Gastrocnemius medialis (tissue), 3 donors: Measurements from ENCODE around the gene FERMT1.

GRCh38 chr20:4726530-4727664 lies 5.2 kb downstream of the PRND start:
- PRO-cap, result no peak
- RAMPAGE, long total RNA, 3 experiments, result no peak in any of the 3 experiments

DNA sequence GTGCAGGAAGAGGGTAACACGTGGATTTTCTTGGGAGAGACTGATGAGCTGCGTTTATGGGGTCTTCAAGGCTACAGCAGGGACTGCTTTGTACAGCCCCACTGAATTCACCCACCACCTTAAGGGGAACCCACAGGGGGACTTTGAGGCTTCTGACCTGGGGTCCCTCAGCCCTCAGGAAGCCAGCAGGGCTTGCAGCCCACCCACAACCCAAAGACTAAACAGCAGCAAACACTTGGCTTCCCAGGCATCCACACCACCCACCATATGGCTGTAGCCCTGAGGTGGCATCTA lies 33.4 kb downstream of the RASSF2 start:
- PRO-cap, result no peak
- RAMPAGE, long total RNA, 3 experiments, result no peak in any of the 3 experiments

DNA sequence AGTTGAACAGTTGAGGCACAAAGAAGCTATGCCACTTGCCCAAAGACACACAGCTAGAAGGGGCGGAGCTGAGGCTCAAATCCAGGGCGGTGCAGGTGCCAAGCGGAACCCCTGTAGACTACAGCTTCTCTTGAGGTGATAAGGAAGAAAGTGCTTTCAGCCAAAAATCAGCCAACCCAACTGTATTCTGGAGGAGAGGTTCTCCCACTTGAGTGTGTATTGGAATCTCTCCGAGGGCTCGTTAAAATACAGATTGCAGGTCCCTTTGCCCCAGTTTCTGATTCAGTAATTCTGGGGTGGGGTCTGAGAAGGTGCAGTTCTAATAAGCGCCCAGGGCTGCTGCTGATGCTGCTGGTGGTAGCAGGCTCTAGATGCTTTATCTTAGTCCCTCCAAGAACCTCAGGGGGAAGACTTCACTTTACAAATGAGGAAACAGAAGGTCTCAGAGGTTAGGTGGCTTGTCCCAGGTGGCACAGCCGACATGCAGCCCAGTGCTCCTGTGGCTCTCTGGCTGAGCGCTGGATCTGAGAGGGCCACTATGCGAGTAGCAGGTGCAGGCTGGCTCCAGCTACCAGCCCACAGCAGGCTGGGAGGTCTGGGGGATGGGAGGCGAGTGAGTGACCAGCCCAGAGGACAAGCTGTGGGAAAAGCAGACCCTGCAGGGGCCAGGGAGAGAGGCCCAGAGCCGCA lies 10.9 kb downstream of the RASSF2 start:
- PRO-cap, result no peak
- RAMPAGE, long total RNA, 3 experiments, result no peak in any of the 3 experiments

- PRO-cap, result no peak
- RAMPAGE, long total RNA, 3 experiments, result no peak in any of the 3 experiments
These were observed 6.2 kb upstream of the RASSF2 start for GRCh38 chr20:4829447-4830104.

DNA sequence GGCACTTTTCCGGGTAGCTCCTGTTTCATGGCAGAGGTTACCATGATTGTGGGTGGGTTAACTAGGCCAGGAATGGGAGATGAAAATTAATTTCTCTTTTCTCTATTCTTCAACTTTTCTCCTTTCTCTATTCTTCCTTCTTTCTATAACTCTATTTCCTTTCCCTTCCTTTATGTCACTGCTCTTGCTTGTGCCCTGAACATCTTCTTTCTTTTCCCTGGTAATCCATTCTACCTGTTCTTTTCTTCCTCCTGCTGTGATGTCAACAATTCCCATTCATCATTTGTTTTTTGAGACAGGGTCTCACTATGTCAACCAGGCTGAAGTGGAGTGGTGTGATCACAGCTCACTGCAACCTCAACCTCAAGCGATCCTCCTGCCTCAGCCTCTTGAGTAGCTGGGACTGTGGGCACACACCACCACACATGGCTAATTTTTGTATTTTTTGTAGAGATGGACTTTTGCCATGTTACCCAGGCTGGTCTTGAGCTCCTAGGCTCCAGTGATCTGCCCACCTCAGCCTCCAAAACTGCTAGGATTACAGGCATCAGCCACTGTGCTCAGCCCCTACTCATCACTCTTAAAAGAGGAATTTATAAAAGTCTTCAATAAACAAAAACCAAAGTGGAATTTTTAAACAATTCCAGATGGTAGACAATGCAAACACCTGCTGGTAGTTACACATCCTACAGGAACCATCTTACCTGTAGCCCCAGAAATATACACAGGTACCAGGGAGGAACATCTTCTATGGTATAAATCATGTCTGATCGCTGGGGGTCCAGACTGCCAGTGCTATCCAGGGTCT lies 78.5 kb upstream of the RASSF2 start:
- PRO-cap, result no peak
- RAMPAGE, long total RNA, 3 experiments, result no peak in any of the 3 experiments

DNA sequence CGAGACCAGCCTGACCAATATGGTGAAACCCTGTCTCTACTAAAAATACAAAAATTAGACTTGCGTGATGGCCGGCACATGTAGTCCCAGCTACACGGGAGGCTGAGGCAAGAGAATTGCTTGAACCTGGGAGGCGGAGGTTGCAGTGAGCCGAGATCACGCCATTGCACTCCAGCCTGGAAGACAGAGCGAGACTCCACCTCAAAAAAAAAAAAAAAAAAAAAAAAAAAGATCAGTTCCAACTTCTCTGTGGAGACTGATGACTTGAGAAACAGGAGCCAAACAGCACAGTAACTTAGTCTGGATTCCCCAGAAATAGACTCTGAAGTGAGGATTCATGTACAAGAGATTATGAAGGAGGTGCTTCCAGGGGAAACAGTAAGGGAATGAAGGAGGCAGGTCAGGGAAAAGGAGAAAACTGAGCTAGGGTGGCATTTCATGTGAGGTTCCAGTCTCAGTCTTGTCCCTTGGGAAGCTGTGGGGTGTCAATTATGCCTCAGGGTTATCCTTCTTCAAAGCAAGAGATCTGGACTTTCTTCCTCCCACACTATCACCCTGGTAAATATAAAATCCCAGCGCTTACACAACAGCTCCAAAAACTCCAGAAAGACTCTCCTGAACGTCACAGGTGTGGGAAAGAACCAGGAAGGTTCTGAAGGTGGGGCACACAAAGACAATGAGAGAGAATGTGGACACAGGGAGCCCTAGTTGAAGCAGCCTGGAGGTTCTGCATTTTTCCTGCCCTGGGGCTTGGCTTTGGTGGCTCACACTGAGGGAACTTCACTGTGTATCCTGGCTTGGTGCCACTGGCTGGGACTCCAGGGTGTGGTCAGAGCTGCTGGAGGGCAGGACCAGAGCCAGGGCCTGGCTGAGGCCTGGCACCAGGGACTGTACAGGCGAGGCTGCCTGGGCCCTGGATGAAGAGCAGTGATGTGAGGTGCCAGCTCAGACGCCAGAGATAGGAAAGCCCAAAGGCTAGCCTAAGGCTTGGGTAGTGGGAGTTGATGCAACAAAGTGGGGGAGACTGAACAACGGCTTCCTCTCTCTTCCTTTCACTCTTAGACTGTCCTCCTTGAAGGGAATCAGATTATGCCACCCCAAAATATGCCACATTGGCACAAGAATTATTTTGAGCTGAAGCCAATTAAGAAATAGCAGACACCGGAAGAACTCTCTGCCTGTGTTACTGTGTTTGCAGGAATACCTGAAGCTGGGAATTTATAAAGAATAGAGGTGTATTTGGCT lies 39.8 kb downstream of the TMEM230 start:
- PRO-cap, result no peak
- RAMPAGE, long total RNA, 3 experiments, result no peak in any of the 3 experiments

DNA sequence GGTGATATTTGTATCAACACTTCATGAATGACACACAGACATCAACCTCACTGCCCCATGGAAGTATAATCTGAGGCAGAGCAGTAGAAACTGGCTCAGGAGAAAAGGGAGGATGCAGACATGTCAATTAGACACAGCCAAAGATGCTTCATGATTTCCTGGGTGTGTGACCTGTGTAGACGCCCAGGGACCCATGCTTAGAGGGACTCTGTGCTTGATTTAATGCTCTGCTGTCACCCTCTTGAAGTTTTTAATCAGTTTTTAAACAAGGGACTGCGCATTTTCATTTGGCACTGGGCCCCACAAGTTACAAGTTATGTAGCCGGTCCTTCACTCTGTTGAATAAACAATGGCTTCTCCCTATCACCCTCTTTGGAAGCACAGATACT lies 34.9 kb downstream of the TMEM230 start:
- PRO-cap, result no peak
- RAMPAGE, long total RNA, 3 experiments, result no peak in any of the 3 experiments

DNA sequence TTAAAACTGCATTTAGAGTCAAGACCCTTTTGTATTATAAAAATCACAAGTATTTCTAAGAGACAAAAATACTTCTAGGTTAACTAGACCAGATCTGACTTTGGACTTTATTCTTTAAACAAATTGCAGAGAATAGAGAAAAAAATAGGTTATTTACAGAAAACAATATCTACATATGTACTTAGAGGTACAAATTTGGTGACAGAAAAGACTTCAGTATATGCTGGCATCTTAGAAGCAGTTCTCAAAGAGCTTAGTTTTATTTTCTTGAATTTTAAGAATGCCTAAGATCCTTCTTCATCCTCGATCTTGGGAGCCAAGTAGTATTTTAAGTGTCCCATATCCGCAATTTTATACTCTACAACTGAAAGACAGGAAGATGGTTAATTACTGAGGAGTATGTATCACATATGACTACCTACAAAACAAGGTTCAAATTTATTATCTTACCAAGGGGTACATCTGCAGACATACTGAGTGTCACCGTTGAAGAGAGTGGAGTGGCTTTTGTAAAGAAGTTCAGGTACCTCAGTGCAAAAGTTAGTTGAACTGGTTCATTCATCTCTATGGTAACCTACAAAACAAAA lies 2.2 kb upstream of the TMEM230 start:
- PRO-cap, result no peak
- RAMPAGE, long total RNA, 3 experiments, result no peak in any of the 3 experiments

- PRO-cap, result no peak
- RAMPAGE, long total RNA, 3 experiments, result no peak in any of the 3 experiments
These were observed 2.4 kb downstream of the PCNA start for GRCh38 chr20:5117212-5117890.

- PRO-cap, result unidirectional peak, plus-strand start at chr20:5160176
- RAMPAGE, long total RNA, 3 experiments, result no peak in any of the 3 experiments
These were observed 33.1 kb downstream of the CDS2 start for GRCh38 chr20:5159889-5160373.

GRCh38 chr20:5572711-5573385 lies 38.0 kb downstream of the GPCPD1 start:
- PRO-cap, result no peak
- RAMPAGE, long total RNA, 3 experiments, result no peak in any of the 3 experiments

GRCh38 chr20:5688484-5688949 lies 61.7 kb upstream of the SHLD1 start:
- PRO-cap, result no peak
- RAMPAGE, long total RNA, 3 experiments, result no peak in any of the 3 experiments

DNA sequence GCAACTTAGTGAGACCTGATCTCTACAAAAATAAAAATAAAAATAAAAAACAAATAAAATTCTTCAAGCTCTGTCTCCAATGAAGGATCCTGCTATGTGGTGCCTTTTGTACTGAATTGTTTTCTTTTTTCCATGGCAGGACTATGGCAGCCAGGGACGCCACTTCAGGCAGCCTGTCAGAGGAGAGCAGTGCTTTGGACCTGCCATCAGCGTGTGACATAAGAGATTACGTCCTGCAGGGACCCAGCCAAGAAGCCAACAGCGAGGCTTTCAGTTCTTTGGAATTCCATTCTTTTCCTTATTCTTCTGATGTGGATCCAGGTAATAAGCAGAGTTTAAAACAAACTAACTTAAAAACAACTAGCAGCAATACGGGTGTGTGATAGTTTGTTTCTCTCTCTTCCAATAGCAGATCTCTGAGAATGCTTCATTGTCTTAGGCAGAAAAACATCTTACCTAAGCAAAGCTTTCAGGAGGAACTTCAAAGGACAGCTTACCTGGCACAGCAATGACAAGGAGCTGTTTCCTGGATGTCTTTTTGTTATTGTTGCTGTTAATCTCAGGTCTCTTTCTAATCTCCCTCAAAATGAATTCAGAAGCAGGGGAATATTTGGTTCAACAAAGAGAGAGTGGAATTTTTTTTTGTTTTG lies 22.6 kb downstream of the SHLD1 start:
- PRO-cap, result no peak
- RAMPAGE, long total RNA, 3 experiments, result no peak in any of the 3 experiments

GRCh38 chr20:5832896-5833260 lies 78.4 kb upstream of the CHGB start:
- PRO-cap, result no peak
- RAMPAGE, long total RNA, 3 experiments, result no peak in any of the 3 experiments

DNA sequence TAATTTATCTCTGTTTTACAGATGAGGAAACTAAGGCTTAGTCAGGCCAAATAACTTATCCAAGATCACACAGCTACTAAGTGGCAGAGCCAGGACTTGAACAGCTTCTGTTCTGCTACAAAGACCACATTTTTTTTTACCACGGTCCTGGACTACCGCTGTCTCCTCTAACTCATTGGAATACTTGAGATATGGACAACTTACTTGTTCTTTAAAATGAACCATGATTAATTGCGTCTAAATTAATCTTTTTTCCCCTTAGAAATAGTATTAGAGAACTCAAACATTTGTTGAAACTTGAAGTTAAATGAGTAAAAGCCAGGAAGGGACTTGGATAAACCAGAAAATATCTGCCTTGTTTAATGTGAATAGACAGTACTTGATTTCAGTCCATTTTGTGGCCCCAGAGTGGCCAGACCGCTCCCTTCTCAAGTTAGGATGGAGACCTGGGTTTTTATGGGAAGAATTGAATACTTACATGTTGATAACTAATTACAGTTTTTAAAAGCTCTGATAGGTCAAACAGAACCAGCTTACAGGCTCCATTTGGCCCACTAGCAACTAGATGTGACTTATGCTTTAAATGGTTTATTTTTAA lies 8.4 kb downstream of the CRLS1 start:
- PRO-cap, result no peak
- RAMPAGE, long total RNA, 3 experiments, result no peak in any of the 3 experiments

DNA sequence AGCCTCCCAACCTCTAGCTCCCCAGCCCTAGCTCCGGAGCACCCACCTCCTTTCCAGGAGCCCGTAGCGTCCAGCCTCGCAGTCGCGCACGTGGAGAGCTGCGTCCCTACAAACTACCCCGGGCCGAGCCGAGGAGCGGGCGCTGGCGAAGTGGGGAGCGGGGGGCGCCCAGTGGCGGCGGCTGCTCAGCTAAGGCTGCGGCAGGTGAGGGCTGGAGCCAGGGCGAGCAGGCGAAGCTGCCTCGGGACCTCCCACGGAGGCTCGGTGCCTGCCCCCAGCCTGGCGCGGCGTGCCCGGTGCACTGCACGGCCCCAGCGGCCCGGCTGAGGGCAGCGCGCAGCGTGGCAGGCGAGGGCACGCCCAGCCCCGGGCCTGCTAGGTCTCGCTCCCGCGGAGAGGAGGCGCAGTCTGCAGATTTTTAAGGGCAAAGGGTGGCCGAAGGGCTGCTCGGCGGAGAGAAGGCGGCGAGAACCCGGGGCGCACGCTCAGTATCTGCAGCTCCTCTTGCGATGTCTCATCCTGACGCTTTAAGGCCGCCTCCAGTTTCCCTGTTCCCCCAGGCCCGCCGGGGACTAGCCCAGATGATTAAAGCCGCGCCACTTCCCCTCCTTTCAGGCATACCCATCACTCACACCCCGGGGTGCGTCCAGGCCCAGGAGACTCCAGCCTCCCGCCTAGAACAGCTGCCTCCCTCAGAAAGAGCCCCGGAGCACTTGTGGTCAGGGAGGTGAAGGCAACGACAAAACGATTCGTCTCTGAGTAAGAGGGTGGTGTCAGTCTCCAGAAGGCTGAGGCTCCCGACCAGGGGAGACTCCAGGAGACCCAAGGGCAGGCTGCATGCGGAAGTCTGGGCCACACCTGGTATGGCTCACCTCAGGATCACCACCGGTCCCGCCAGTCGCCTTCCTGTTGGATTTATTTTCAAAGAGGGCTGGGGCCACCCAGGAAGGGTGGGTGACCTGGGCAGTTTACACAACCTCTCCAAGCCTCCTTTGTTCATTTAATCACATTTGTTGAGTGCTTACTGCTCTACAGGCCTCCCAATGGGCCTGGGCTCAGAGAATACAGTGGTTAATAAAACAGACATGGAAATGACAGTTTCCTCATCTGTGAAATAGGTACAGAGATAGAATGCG lies at the start of gene FERMT1:
Gene FERMT1 (minus strand): TSS at position 303 of the 1,136 bp plus-strand sequence.
- PRO-cap, result no peak
- RAMPAGE, long total RNA, 3 experiments, result no peak in any of the 3 experiments

DNA sequence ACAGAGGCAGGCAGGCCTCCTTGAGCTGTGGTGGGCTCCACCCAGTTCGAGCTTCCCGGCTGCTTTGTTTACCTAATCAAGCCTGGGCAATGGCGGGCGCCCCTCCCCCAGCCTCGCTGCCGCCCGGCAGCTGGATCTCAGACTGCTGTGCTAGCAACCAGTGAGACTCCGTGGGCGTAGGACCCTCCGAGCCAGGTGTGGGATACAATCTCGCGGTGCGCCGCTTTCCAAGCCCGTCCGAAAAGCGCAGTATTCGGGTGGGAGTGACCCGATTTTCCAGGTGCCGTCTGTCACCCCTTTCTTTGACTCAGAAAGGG lies 198.4 kb upstream of the FERMT1 start:
- PRO-cap, result no peak
- RAMPAGE, long total RNA, 3 experiments, result no peak in any of the 3 experiments

DNA sequence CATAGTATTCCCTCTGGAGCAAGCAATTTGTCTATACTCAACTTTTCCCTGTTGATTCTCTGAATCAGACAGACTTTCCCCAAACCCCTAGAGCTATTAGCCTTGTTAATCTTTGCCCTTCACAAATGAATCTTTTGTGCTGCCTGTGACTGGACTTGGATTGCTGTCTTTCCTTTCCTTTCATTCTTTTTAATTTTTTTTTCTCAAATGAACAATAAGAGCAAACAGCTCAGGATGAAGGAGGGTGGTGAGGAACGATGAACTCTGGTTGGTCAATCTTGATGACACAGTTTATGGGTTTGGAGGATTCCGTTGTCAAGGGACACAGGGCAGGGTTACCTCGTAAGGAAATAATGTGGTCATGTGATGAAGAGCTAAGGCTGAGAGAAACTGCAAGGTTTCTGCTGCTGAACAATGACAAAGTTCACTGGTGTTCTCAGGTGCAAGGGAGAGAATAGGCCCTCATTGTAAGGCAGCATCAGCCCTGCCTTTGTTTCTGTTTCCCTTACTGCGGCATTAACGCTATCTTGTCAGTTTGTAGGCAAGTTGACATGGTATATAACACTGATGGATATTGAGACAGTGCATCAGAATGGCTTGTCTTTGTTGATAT lies 274.9 kb upstream of the BMP2 start:
- PRO-cap, result no peak
- RAMPAGE, long total RNA, 3 experiments, result no peak in any of the 3 experiments

DNA sequence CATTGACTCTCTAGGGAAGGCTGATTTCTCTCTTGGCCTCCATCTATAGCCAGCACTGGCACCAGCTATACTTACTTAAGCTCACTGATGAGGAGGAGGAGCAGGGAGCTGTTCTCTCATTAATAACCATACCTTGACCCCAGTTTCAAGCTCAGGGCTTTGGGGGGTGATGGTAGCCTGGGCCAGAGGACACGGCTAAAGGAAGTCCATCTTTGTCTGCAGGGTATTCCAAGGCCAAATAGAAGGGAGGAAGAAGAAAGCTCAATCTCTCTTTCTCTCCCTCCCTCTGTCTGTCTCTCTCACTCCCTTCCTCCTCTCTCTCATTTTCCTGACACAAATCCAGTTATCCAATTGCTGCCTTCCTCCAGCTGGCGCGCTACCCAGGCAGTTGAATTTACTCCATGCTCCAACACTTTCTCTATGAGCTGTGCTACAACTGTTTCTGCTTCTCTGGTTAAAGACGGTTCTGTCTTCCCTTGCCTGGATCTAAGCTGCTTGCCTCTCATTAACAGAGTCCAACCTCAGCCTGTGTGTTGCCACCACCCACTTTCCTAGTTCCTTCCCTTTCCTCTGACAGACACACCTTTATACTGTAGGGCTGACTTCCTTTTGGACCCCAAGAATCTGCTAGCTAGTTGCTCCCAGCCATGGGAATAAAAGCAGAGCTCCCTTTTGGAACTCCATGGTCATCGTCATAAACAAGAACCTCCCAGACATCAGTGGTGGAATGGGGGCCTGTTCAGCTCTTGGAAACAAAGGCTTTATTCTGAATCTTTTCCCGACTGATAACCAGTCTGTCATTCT lies 31.6 kb upstream of the BMP2 start:
- PRO-cap, result no peak
- RAMPAGE, long total RNA, 3 experiments, result no peak in any of the 3 experiments

GRCh38 chr20:6736449-6736820 lies 31.1 kb upstream of the BMP2 start:
- PRO-cap, result no peak
- RAMPAGE, long total RNA, 3 experiments, result no peak in any of the 3 experiments